GM19240 (cell line): Measurements from ENCODE around the gene CCDC192.

DNA sequence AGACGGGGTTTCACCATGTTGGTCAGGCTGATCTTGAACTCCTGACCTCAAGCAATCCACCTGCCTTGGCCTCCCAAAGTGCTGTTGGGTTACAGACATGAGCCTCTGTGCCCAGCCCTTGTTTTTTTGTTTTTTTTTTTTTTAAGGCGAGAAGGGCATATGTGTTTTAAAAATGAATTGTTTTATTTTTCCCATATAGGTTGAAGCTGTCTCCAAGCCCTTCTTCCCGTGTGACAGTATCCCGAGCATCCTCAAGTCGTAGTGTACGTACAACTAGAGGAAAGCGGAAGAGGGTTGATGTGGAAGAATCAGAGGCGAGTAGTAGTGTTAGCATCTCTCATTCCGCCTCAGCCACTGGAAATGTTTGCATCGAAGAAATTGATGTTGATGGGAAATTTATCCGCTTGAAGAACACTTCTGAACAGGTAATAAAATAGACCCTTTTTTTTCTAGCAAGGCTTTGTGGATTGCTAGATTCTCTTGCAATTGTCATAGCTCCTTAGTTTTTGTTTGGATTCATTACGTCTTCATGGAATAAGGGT, 43.8 kb downstream of the LMNB1 start:
- RRBS: no CpG with 5 or more reads among the region's 12 CpGs

- RRBS: no CpG with 5 or more reads among the region's 9 CpGs
These were observed 118.0 kb downstream of the LMNB1 start for GRCh38 chr5:126894833-126895499.

DNA sequence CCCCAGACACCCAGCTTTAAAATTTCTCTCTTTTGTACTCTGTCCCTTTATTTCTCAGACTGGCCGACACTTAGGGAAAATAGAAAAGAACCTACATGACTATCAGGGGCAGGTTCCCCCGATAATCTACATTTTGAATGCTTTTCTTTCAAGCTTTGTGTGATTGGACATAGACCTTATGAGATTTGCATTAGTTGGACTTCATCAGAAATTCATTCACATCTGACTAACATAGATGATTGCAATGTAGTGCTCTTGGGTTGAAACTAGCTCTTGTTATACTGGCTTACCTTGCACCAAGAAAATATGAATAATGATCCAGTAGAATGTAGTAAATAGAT, 119.0 kb downstream of the MARCHF3 start:
- RRBS: no CpG with 5 or more reads among the region's 2 CpGs

DNA sequence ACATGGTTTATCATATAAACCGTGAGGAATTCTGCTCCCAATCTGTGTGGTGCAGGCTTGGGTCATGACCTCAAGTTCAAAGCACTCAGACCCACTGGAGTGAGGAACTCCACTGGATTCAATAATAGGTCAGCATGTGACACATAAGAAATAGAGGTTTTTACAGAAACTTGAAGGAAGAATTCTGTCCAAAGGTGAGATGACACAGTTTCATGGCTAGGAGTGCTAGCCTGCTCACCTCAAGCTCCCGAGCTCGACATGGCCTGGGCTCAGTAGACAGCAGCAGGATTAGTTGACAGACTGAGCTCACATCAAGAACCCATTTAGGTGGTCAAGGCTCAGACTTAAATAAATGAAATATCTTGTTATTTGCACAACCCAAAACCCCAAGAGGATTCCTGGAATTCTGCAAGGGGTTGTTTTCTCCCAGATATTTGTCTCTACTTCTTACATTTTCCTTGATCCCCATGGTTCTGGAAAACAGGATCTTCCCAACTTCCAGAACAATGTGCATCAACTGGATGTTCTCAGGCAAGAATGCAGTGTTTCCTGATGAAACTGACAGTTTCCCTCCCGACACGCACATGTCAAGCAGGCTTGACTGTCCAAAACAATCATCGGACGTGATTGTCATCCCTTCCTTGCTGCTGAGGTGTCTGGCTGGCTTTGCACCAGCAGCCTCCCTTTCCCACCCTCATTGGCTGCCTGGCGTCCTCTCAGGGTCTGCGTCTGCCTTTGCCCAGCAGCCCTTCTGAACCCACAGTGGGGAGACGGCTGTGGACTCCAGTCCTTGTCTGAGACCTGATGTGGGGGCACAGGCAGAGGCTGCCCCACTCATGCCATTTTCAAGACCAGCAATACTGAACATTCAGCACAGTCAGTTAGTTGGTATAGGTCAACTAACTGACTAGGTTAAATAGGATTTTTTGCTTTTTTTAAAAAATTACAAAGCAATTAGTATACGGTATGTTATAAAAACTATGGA, 111.0 kb downstream of the MARCHF3 start:
- RRBS: no CpG with 5 or more reads among the region's 11 CpGs

DNA sequence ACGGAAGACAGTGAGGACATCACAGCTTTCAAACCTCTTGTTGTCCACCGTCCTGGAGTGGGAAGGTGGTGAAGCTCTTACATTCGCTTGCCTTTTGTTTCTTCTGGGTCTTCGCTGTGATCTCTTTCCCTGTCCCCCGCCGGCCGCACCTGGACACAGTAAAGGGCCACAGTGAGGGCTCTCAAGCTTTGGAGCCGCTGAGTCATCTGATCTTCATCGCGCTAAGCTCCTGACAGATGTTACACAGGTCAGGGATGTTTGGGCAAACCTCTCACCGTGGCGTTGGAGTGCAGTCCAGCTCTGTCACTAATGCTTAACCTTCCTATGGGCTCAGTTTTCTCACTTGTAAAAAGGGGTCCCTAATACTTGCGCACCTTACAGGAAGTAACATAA, 61.8 kb upstream of the MEGF10 start:
- RRBS: no CpG with 5 or more reads among the region's 13 CpGs

GRCh38 chr5:127659913-127660481, 11.1 kb downstream of the CTXN3 start:
- RRBS: no CpG with 5 or more reads among the region's 4 CpGs

- RRBS: no CpG with 5 or more reads among the region's 2 CpGs
These were observed at the start of gene CCDC192 for GRCh38 chr5:127703144-127703679. CCDC192 (plus strand) TSS chr5:127703391.

DNA sequence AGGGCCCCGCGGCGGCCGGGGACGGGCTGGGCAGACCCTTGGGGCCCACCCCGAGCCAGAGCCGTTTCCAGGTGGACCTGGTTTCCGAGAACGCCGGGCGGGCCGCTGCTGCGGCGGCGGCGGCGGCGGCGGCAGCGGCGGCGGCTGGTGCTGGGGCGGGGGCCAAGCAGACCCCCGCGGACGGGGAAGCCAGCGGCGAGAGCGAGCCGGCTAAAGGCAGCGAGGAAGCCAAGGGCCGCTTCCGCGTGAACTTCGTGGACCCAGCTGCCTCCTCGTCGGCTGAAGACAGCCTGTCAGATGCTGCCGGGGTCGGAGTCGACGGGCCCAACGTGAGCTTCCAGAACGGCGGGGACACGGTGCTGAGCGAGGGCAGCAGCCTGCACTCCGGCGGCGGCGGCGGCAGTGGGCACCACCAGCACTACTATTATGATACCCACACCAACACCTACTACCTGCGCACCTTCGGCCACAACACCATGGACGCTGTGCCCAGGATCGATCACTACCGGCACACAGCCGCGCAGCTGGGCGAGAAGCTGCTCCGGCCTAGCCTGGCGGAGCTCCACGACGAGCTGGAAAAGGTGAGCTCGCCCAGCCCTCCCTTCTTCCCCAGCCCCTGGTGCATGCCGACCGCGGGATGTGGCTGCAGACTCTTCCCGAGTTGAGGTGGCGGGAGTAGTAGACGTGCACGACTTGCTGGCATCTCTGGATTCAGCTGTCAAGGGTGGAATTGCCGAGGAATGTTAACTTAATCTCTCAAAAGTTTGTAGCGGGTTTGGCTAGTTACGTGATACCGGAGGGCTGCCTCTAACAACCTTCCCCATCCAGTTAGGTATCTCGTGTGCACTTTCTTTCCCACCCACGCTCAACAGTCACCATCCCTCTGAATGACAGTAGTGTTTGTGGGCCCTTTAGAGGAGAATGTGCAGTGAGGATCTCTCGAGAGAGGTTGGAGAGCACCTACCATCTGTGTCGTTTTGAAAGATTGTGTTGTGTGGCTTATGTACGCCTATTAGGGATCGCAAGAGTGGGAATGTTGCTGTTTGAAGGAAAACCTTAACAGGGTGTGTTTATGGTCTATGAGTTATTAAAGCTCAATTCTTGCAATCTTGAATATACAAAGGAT, 927 bp downstream of the SLC12A2 start:
- RRBS: 2% methylated on average over 26 of the region's 81 CpGs

GRCh38 chr5:128197746-128198330, 114.3 kb downstream of the SLC12A2 start:
- RRBS: no CpG with 5 or more reads among the region's 4 CpGs

GRCh38 chr5:129461987-129462627, 2.0 kb downstream of the ADAMTS19 start:
- RRBS: no CpG with 5 or more reads among the region's 12 CpGs

DNA sequence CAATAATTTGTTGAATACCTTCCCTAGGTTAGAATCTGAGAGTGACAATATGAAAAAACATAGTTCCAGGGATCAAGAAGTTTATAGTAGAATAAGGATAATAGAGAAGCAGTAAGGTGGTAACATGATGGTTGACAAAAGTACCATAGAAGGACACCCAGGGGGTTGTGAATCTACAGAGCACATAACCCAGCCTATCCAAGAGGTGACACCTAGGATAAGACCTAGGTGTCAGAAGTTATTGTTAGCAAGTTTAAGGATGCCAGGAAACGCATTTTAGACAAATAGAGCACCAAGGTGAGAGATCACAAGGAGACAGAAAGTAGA, 86.4 kb downstream of the CHSY3 start:
- RRBS: no CpG with 5 or more reads among the region's 1 CpG

GRCh38 chr5:130032721-130033310, 128.6 kb downstream of the CHSY3 start:
- RRBS: no CpG with 5 or more reads among the region's 4 CpGs

DNA sequence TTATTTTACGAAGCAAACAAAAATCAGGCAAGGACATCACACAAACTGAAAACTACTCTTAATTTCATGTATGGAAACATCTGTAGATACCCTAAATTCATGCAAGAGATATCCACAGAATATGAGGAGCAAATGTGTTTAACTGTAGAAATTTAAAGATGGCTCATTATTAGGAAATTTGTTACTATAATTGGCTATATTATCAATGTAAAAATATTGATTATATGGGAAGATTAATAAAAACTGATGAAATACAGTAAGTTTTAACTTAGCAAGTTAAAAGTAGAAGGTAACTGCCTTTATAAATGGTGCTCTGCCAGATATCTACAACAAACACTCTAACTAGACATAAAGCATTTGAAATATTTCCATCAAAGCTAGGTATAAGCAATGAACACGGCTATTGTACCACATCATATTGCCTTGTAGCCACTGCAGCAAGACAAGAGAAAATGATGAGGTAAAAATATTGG, 315.5 kb downstream of the CHSY3 start:
- RRBS: no CpG with 5 or more reads among the region's 2 CpGs

- RRBS: no CpG with 5 or more reads among the region's 7 CpGs
These were observed 39.0 kb downstream of the LYRM7 start for GRCh38 chr5:131209336-131210528.

GRCh38 chr5:131279150-131279645, 15.3 kb downstream of the CDC42SE2 start:
- RRBS: no CpG with 5 or more reads among the region's 1 CpG

DNA sequence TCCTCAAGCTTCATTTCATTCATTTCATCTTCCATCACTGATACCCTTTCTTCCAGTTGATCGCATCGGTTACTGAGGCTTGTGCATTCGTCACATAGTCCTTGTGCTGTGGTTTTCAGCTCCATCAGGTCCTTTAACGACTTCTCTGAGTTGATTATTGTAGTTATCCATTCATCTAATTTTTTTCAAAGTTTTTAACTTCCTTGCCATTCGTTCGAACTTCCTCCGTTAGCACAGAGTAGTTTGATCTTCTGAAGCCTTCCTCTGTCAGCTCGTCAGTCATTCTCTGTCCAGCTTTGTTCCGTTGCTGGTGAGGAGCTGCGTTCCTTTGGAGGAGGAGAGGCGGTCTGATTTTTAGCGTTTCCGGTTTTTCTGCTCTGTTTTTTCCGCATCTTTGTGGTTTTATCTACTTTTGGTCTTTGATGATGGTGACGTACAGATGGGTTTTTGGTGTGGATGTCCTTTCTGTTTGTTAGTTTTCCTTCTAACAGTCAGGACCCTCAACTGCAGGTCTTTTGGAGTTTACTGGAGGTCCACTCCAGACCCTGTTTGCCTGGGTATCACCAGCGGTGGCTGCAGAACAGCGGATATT, 72.9 kb downstream of the CDC42SE2 start:
- RRBS: no CpG with 5 or more reads among the region's 17 CpGs

GRCh38 chr5:131391520-131392257, 127.8 kb downstream of the CDC42SE2 start:
- RRBS: no CpG with 5 or more reads among the region's 10 CpGs

DNA sequence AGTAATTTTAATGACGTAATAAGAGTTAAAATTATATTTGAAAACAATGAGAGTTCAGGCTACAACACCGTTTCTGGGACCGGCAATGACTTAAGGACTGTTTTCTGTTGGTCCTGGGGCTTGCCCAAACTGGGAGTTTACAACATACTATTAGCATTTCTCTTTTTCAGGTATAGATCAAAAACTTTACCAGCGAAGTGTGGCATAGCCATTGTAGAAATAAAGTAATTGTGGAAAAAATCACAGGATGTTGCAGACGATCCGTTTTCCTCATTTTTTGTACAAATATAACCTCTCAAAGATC, 1.2 kb upstream of the RAPGEF6 start:
- RRBS: no CpG with 5 or more reads among the region's 6 CpGs

DNA sequence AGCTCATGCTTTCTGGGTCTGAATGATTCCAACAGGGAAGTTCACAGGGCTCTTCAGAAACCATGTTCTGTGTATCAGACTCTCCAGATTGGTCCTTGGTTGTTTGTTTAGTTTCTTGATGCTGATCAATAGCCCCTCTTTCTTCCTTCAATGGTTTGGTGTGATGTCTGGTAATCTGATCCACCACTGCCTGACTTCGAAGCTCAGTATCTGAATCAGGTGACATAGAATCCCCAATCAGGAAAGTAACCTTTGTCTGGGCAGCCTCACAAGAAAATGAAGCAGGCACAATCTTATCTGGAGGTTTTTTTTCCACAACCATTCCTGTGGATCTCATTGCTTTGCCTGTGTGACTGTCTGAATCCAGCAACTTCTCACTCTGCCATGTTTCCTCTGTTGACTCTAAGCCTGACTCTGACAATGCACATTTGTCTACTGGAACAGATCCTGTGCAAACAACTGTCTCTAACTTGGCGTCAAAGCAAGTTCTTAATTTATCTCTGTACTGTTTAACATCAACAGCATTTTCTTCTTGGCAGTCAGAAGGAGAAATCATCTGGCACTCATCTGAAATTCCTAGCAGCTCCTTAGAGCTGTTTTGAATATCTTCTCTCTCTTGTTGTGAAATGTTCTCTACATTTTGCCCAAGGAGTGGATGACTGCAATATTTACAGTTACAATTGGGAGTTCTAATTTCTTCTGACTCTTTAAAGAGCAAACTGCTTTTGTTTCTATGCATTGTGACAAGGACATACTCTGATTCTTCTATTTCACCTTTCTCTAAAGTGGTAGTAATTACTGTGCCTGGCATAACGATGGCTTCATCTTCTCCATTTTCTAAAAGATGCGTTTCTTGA, 37.1 kb upstream of the RAPGEF6 start:
- RRBS: no CpG with 5 or more reads among the region's 4 CpGs